ENCODE measurements around a stretch of chr14.

DNA sequence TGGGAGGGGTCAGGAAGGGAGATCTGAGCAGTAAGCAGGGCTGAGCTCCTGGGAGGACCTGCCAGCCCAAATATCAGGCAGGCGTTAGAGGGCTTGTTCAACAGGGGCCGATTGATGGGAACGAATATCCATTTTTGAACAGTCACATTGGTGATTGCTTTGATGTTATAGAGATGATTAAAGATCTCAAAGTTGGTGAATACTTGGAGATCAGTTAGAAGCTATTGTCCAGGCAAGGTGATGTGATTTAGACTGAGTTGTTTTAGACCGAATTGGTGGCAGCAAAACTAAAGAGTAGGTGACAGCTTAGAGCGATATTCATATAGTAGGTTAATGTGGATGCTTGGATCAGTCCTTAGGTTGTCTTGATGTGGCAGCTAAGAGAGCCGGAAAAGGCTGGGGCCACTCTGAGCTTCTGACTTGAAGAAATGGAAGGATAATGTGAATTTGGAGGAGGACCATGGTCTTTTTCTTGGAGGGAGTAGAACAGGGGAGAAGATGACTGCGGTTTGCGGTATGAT, 85.9 kb downstream of the PELI2 start:
- RRBS = no CpG with 5 or more reads among the region's 8 CpGs

GRCh38 chr14:56219761-56220755, 101.8 kb downstream of the PELI2 start:
- RRBS = no CpG with 5 or more reads among the region's 8 CpGs

DNA sequence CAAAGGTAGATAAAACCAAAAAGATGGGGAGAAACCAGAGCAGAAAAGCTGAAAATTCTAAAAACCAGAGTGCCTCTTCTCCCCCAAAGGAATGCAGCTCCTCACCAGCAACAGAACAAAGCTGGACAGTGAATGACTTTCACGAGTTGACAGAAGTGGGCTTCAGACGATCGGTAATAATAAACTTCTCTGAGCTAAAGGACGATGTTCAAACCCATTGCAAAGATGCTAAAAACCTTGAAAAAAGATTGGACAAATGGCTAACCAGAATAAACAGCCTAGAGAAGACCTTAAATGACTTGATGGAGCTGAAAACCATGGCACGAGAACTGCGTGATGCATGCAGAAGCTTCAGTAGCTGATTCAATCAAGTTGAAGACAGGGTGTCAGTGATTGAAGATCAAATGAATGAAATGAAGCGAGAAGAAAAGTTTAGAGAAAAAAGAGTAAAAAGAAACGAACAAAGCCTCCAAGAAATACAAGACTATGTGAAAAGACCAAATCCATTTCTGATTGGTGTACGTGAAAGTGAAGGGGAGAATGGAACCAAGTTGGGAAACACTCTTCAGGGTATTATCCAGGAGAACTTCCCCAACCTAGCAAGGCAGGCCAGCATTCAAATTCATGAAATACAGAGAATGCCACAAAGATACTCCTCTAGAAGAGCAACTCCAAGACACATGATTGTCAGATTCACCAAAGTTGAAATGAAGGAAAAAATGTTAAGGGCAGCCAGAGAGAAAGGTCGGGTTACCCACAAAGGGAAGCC, 111.6 kb downstream of the PELI2 start:
- RRBS = no CpG with 5 or more reads among the region's 10 CpGs

DNA sequence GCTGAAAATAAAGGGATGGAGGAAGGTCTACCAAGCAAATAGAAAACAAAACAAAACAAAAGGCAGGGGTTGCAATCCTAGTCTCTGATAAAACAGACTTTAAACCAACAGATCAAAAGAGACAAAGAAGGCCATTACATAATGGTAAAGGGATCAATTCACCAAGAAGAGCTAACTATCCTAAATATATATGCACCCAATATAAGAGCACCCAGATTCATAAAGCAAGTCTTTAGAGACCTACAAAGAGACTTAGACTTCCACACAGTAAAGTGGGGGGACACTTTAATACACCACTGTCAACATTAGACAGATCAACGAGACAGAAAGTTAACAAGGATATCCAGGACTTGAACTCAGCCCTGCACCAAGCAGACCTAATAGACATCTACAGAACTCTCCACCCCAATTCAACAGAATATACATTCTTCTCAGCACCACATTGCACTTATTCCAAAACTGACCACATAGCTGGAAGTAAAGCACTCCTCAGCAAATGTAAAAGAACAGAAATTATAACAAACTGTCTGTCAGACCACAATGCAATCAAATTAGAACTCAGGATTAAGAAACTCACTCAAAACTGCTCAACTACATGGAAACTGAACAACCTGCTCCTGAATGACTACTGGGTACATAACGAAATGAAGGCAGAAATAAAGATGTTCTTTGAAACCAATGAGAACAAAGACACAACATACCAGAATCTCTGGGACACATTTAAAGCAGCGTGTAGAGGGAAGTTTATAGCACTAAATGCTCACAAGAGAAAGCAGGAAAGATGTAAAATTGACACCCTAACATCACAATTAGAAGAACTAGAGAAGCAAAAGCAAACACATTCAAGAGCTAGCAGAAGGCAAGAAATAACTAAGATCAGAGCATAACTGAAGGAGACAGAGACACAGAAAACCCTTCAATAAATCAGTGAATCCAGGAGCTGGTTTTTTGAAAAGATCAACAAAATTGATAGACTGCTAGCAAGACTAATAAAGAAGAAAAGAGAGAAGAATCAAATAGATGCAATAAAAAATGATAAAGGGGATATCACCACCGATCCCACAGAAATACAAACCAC, 113.0 kb downstream of the PELI2 start:
- RRBS = no CpG with 5 or more reads among the region's 4 CpGs

- RRBS = no CpG with 5 or more reads among the region's 4 CpGs
These were observed 69.0 kb downstream of the TMEM260 start for GRCh38 chr14:56648491-56649030.

GRCh38 chr14:56798000-56799021, 12.0 kb downstream of the OTX2 start:
- RRBS = 7% methylated on average over 37 of the region's 81 CpGs

DNA sequence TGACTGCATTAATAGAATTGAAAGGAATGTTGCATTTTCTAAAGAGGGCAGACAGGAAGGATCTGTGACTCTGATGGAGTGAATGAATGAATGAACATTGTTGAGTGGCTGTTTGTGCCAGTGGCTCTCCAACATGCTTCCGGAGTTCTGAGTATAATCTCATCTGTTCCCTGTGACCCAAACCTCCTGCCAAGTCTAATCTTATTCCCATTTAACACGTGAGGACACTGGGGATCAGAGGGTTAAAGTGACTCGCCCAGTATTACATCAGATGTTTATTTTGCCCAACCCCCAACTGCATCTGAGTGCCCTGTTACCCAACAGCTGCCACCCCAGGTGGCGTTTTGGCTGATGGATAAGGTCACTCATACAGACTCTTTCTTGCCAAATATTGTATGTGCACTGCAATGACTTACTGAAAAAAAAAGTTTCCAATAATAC, 210.9 kb downstream of the EXOC5 start:
- RRBS = no CpG with 5 or more reads among the region's 4 CpGs

DNA sequence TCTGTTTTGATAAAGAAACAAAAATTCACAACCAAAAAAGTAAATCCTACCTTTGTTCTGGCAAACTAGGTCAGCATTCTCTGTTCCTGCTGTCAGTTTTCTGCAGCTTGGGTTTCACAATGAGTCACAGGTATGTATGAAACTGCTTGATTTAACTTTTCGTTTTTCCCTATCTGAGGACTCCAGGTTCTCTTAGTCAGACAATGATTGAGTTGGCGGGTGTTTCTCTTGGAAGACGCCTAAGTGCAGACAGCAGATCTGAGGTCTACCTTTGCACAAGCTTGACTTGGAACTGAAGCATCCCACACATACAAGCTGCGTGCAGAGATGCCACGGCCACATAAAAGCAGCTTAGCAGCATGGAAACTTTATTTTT, 208.1 kb downstream of the EXOC5 start:
- RRBS = no CpG with 5 or more reads among the region's 5 CpGs

GRCh38 chr14:57412326-57412959, 22.1 kb downstream of the NAA30 start:
- RRBS = no CpG with 5 or more reads among the region's 4 CpGs

DNA sequence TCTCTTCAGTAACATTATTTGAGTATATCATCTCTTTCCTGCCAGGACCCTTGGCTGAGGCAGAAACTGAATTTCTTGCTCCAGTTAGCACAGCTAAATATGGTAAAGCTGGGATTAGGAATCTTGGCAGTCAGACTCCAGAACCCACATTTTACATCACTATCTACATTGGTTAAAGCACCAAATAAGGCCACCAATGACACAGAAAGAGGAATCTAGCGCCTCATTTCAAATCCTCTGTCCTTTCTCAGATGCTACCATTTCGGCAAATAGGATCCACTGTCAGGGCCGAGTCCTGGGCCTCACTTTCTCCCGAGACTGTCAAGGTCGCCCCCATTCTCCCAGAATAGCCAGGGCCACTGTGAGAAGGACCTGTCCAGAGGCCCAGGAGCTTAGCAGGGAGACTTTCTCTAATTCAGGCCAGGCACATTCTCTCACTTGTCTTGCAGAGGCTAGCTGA, 122.1 kb upstream of the SLC35F4 start:
- RRBS = no CpG with 5 or more reads among the region's 5 CpGs

DNA sequence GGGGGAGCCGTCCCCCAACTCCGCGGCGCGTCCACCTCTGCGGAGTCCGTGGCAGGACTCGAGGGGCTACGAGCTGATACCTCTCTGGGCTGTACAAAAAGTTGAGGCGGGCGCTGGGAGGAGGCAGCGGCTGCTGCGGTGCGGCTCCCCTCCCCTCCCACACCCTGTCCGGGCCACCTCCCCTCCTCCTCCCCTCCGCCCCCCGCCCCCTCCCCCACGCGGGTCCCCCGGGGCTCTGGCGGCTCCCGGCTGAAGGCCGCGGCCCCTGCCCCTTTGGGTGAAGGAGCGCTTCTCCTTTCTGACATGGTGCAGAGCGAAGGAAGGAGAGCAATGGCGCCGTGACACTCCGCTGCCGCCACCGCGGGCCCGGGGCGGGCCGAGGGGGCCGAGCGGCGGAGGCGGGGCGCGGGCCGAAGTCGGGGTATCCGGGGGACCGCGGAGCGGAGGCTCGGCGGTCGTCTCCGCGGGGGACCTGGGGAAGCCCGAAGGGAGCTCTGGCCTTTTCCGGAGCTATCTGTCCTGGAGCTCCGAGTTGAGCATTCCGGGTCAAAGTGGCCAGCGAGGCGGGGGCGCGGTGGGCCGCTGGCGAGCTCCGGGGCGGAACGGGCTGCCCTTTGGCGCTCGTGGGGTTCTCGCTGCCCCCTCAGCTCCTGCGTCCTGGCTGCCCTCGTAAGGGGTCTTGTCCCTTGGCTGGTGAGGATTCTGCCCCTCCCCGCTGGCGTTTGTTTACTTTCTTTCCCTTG, 815 bp downstream of the ARID4A start:
- RRBS = 2% methylated on average over 34 of the region's 72 CpGs

GRCh38 chr14:58571950-58572423, 65.8 kb upstream of the DACT1 start:
- RRBS = no CpG with 5 or more reads among the region's 7 CpGs

DNA sequence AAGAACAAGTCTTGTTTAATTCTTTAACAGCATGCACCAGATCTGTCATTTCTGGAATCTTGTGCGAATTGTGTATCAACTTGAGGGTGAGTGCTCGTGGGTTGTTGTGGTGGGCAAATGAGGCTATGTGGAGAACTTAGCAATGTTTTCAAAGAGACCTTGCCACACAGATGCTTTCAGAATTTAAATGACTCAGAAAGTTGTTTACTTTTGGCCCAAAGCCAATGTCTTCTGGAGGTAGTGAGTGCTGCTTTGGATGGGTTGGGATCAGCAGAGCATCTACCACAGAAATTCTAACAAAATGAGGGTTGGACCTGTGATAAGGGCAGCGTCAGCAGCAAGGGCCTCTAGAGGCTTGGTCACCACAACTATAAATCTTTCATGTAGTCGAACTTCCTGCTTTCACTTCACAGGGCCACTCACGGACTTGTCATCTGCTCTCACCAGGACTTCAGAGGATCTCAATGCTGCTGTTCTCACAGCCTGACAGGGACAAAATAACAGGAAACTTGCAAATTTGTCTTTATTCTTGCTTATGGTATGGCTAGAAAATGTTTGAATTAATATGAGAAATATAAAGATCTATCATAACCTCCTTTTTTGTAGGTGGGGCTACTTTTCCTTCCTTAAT, 111.4 kb downstream of the DACT1 start:
- RRBS = no CpG with 5 or more reads among the region's 5 CpGs

GRCh38 chr14:58752777-58753382, 115.1 kb downstream of the DACT1 start:
- RRBS = no CpG with 5 or more reads among the region's 12 CpGs

- RRBS = no CpG with 5 or more reads among the region's 12 CpGs
These were observed 127.6 kb downstream of the DACT1 start for GRCh38 chr14:58765271-58765853.

DNA sequence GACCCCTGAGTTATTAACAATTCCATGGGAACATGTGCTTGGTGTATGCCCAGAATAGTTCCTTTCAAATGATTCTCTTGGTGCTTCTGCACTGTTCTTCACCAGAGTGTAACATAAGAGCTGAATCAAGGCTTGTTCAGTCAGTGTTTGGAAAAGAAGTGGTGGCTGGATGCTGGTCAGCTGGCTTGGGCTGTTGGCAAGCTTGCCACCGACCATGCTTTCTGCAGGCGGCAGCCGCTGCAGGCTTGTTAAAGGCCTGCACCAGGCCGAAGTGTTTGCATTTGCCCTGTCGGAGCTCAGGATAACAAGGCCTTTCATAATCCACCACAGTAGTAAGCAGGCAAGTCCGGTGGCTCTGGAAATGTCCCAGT, 26.8 kb downstream of the DAAM1 start:
- RRBS = no CpG with 5 or more reads among the region's 6 CpGs

GRCh38 chr14:59282223-59282846, 93.9 kb downstream of the DAAM1 start:
- RRBS = no CpG with 5 or more reads among the region's 3 CpGs

DNA sequence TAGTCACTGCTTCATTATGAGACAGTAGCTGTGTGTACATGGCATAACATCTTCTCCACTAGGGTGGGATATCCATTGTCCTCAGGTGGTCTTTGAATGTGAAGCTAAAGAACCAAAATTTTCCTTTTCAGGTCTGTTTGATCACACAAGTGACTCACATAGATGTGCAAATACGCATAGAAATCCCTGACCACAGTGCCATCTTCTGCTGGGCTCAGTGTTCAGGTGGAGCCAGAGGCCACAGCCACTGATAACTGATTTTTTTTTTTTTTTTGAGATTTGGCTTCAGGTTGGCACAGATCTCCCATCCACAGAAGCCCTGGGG, 125.7 kb downstream of the DAAM1 start:
- RRBS = no CpG with 5 or more reads among the region's 1 CpG